ENCODE results near the genes CACNA2D1 and DMTF1.

- PRO-cap, 2 experiments: no peak in any of the 2 experiments
Measured at GRCh38 chr7:77481440-77482045, 55.6 kb upstream of the PTPN12 start.

DNA sequence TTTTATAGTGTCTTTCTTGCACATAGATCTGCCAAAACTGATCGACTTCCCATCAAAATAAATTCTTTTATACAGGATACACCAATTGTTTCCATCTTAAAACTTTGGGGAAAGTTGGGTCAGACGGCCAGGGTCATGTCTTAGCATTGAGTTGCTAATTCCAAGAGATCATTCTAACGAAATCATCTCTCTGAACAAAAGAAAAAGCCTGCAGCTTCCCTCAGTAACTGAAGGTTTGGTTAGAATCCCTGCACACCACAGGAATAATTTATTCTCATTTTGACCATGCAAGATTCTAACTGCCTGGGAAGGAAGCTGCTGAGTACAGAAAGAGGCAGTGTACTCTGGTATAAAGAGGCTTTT is 77.1 kb upstream of the RSBN1L start:
- PRO-cap, 2 experiments: no peak in any of the 2 experiments

- PRO-cap, 2 experiments: no peak in any of the 2 experiments
Measured at GRCh38 chr7:77692102-77692592, 4.1 kb upstream of the RSBN1L start.

DNA sequence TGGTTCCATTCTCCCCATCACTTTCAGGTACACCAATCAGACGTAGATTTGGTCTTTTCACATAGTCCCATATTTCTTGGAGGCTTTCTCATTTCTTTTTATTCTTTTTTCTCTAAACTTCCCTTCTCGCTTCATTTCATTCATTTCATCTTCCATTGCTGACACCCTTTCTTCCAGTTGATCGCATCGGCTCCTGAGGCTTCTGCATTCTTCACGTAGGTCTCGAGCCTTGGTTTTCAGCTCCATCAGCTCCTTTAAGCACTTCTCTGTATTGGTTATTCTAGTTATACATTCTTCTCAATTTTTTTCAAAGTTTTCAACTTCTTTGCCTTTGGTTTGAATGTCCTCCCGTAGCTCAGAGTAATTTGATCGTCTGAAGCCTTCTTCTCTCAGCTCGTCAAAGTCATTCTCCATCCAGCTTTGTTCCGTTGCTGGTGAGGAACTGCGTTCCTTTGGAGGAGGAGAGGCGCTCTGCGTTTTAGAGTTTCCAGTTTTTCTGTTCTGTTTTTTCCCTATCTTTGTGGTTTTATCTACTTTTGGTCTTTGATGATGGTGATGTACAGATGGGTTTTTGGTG is 219.0 kb downstream of the MAGI2 start:
- PRO-cap, 2 experiments: no peak in any of the 2 experiments

DNA sequence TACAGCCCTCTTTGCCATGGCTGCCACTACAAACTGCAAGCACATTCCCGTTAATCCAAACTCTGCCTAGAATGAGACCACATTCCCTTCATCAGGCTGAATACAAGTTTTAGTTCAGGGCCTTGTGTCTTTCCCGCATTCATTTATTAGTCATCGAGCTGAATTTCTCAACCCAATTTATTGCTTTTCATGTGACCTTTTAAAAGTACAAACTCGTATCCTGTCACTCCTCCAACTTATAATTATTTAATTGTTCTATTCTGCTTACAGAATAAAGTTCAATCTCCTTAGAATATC is 23.4 kb upstream of the CD36 start:
- PRO-cap, 2 experiments: no peak in any of the 2 experiments

- PRO-cap, 2 experiments: no peak in any of the 2 experiments
Measured at GRCh38 chr7:80647209-80647662, 8.8 kb downstream of the CD36 start.

DNA sequence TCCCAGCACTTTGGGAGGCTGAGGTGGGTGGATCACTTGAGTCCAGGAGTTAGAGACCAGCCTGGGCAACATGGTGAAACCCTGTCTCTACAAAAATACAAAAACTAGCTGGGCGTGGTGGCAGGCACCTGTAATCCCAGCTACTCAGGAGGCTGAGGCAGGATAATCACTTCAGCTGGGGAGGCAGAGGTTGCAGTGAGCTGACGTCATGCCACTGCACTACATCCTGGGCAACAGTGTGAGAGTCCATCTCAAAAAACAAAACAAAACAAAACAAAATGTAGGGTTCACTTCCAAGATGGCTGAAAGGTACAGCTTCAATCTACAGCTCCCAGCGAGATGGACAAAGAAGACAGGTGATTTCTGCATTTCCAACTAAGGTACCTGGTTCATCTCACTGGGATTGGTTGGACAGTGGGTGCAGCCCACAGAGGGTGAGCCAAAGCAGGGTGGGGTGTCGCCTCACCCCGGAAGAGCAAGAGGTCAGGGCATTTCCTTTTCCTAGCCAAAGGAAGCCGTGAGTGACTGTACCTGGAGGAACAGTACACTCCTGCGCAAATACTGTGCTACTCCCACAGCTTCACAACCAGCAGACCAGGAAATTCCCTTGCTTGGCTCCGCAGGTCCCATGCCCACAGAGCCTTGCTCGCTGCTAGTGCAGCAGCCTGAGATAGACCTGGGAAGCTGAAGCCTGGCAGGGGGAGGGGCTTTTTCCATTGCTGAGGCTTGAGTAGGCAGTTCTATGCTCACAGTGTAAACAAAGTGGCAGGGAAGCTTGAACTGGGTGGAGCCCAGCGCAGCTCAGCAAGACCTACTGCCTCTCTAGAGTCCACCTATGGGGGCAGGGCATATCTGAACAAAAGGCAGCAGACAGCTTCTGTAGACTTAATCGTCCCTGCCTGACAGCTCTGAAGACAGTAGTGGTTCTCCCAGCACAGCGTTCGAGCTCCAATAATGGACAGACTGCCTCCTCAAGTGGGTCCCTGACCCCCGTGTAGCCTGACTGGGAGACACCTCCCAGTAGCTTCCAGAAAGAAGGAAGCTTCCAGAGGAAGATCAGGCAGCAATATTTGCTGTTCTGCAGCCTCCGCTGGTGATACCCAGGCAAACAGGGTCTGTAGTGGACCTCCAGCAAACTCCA is 291.3 kb downstream of the HGF start:
- PRO-cap, 2 experiments: no peak in any of the 2 experiments

GRCh38 chr7:82442491-82443047 is 1.0 kb downstream of the CACNA2D1 start:
- PRO-cap, 2 experiments: no peak in any of the 2 experiments

- PRO-cap, 2 experiments: peak in 1 of 2 experiments; most common plus-strand start chr7:82443733 (in 1); most common minus-strand start chr7:82443774 (in 1)
Measured at GRCh38 chr7:82443644-82444724, at the start of gene CACNA2D1. CACNA2D1 (minus strand) TSS chr7:82443777.

DNA sequence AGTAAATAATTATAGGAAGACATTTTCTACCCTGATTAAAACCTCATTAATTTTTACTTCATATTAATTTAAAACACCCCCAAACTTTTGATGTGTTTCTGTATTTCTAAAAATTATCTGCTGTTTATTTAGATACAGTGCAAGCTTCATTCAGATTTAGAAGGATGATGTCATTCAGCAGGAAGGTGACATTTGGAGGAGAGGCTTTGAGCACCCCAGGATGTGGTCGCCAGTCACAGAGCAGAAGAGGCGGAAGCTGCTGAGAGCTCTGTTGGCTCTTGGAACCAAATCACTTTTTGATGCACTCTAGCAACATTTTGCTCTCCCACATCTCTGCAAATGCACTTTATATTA is 233.9 kb upstream of the CACNA2D1 start:
- PRO-cap, 2 experiments: no peak in any of the 2 experiments

DNA sequence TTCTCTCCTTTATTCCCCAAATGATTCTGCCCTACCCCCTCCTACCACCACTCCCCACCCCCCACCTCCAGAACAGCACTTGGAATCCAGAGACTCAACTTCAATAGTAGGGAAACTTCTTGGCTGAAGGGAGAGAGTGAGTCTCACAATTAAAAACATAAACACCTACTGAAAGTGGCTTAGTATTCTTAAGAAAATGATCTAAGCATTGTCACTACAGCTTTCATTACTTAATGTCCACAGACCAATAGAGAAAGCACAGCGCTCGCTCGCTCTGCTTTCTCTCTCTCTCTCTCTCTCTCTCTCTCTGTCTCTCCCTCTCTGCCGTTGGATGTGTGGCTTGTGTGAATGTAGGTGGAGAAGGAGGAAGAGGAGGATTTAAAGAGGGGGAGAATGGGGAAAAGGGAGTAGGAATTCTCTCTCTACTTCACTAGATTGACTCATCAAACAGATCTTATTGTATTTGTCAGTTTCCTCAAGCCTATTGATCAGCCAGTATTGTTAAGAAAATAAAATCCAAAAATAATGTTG is 1.6 kb upstream of the SEMA3A start:
- PRO-cap, 2 experiments: no peak in any of the 2 experiments

DNA sequence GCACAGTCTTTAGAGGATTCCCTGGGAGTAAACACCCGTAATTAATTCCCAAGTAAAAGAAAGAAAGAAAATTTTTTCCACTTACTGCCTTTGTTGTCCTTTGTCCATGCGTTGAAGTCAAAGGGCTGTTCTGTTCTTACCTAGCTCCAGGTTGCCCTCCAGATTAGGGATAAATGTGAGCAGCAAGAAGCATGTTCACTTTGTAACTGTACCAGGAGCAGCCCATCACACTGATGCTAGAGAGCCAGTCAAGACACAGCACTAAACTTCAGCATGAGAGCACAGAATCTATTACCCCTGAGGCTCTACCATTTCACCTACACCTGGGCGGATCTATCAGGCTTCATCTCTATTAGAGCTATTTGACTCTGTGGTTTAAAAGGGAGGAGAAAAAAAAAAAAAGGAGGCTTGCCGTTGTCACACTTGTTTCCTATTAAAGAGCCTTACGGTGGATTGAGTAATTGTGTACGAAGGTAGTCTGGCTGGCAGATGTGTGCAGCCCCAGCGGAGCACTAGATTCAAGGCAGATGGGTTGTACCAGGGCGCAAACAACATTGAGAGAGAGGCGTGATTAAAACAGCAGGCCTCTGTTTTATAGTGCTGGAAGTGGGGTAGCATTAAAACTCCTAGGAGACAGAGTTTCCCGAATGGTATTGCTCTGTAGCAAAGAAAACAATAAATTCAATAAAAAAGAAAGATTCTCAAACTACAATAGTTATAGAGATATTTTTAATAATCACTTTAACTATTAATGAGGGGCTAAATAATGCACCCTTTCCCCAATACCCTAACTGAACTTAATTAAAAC is 298.0 kb upstream of the SEMA3A start:
- PRO-cap, 2 experiments: no peak in any of the 2 experiments

- PRO-cap, 2 experiments: peak in 1 of 2 experiments; most common plus-strand start chr7:84983494 (in 1)
Measured at GRCh38 chr7:84983202-84983666, 203.6 kb downstream of the SEMA3D start.

GRCh38 chr7:86947733-86948488 is 111.5 kb downstream of the ELAPOR2 start:
- PRO-cap, 2 experiments: no peak in any of the 2 experiments

DNA sequence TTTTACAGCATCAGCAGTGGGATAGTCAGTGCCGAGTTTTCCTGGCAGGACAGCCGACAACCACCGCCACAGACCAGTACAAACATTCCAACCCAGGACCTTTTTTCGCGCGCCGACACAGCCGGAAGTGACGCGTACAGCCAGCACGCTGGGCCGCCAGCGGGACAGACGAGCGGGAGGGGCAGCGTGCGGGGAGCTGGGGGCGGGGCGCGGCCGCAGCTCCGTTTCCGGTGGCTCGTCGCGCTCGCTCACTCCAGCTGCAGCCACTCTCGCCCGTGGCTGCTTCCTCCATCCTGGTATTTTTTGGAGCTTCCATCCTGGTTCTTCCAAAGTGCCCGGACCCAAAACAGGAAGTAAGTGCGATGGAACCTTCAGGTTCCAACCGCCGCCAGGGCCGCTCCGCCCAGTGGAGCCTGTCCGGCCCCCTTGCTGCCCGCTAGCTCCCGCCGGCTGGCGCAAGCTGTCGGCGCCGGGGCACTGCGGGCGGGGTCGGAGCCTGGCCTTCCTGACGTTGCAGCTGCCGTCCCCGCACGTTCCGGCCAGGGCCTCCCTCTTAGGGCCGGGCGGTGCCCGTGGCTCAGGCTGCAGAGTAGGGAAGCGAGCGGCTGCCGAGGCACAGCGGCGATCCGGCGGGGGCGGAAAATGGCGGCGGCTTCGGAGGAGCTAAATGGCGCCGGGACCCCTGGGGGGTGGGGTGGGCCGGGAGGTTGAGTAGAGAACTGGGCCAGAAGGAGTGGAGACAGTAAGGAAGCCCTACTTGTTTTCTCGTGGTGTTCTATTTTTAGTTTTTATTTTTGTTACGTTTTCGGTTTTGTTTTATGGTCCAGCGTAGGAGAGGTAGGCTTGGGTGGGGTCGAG is at the start of gene DMTF1:
Gene DMTF1, plus strand, starts transcription at position 251 of the 858 bp plus-strand sequence.
- PRO-cap, 2 experiments: peak in 1 of 2 experiments; most common plus-strand start position 251 of the sequence (in 1); most common minus-strand start position 117 of the sequence (in 1)

GRCh38 chr7:87153369-87153753 is 1.1 kb downstream of the DMTF1 start:
- PRO-cap, 2 experiments: no peak in any of the 2 experiments

DNA sequence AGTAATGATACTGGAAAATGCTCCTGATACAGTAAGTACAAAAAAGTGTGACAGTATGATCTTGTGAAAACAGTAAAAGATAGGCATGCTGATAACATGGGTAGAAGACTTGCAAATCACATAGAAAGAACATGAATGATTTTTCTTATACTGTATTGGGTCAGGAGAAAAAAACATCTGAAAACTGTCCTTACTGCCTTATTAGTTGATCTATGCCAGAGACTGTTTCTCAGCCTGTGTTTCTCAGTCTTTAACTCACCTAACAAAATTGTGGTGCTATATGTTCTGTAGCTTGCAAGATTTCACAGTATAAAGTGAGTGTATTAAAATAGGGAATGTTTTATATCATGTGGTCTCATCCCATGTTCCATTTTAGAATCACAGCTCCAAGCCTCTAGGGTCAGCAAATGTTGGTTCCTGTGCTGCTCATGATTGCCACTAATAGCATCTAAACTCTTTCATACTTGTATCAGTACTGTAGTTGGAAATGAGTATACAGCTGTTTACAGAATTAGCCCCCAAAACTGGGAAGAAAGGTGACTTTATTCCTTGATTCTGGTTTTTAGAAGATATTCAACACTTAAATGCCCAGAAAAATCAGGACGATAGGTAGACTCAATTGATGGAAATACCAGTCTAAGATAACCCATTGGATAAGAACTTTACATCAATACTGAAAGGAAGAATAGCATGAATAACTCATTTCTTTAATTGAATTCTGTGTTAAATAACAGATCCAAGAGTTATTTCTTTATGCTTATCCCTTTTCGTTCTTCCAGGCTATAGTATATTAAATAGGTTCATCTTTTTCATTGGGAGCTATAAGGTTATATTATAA is 4.9 kb downstream of the DMTF1 start:
- PRO-cap, 2 experiments: no peak in any of the 2 experiments

- PRO-cap, 2 experiments: no peak in any of the 2 experiments
Measured at GRCh38 chr7:87161391-87162089, 9.3 kb downstream of the DMTF1 start.

DNA sequence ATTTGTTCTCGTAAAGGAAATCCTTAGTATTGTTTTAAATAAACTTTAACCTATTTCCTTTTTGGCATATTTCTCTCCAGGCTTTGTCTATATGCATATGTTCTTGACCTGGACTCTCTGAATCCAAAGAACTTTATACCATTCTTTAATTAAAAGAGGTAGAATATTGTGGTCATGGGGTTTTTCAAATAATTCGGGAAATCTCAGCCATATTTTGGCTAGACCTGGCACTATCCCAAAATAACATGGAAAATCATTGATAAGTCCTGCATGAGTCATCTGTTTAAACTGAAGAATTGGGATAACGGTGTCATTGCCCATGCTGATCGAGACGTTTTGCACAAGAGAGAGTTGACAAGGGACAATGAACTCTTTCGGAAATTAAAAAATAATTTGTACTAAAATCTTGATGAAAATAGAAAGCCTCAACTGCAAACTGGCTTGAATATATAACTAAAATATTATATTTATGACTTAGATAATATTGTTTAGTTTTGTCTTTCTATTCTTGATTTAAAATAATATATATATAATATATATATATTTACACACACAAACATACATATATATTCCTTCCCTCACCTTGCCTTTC is 19.9 kb upstream of the ABCB4 start:
- PRO-cap, 2 experiments: no peak in any of the 2 experiments

GRCh38 chr7:88200713-88201435 is 19.0 kb downstream of the SRI start:
- PRO-cap, 2 experiments: no peak in any of the 2 experiments